Fibroblast of the aortic adventitia (primary cell): ENCODE measurements around the genes LMCD1 and OXTR.

GRCh38 chr3:5021635-5022104 is 42.4 kb downstream of the BHLHE40 start:
- CAGE, long polyA plus RNA = no peak

DNA sequence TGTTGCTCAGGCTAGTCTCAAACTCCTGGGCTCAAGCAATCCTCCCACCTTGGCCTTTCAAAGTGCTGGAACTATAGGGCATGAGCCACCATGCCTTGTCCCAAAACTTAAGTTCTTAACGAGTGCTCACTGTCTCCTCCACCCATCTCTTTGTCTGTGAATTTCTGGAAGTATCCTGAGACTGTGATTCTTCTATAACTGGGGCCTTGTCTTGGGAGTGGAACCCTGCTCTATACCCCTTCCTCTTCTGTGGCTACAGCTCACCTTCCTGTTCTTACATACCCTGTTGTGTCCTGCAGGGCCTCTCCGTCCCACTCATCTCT is 66.9 kb upstream of the ARL8B start:
- CAGE, long polyA plus RNA = no peak

DNA sequence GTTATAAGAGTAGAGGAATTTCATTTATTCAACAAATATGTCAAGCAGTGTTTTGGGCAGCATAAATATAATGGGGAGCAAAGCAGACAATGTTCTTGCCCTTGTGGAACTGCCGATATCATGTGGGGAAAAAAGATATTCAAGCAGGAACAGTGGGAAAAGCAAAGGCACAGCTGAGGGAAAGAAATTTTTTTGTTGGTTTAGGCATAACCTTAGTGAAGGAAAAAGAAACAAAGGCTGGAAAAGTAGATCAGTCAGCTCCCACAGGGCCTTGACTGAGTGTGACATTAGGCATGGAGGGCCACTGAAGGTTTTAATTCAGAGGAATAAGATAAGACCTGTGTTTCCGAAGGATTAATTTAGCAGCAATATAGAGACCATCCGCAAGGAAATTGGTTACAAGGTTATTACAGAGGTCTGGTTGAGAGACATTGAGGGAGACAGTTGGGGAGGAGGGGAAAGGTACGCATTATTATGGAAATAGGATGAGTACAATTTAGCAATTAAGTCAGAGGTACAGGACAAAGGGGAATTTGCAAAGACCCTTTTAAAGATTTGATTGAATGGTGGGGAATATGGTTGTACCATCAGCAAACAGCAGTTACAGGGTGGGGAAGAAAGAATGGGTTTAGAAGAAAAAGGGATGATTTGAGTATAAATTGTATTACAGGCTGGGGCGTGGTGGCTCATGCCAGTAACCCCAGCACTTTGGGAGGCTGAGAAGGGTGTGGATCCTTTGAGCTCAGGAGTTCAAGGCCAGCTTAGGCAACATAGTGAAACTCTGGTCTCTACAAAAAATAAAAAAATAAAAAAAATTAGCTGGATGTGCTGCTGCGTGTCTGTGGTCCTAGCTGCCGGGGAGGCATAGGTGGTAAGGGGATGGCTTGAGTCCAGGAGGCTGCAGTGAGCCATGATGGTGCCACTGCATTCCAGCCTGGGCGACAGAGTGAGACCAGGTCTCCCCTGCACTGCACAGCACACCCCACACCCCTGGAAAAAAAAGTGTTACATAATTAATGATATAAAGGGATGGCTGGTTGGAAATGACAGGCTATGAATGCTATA is 11.2 kb downstream of the ARL8B start:
- CAGE, long polyA plus RNA = no peak

- CAGE, long polyA plus RNA = no peak
Observed at GRCh38 chr3:5187986-5188957, 765 bp downstream of the EDEM1 start.

GRCh38 chr3:5196947-5198273 is 9.9 kb downstream of the EDEM1 start:
- CAGE, long polyA plus RNA = no peak

GRCh38 chr3:5699810-5700207 is 512.3 kb downstream of the EDEM1 start:
- CAGE, long polyA plus RNA = no peak

DNA sequence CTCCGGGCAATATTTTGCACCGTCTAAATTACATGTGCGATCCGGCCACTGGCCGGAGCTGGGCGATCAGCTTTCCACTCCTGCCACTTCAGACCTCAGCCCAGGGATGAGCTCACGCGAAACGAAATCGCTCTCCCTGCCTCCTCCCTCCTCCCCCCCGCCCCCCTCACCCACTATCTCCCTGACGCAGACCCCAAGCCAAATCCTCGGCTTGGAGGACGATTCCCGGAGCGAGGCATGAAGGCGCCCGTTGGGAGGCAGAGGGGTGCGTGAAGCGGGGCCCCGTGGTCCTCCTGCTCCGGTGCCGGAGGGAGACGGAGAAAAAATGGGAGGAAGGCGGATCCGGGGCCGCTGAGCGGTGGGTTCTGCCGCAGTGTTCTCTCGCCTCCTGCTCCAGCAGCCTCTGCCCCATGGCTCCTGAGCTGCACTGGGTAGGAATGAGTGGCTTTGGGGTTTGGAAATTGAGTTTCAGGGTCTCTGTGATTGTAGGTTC is 1.7 kb downstream of the GRM7 start:
- CAGE, long polyA plus RNA = no peak

GRCh38 chr3:8483138-8483910 is 18.3 kb upstream of the LMCD1 start:
- CAGE, long polyA plus RNA = no peak

- CAGE, long polyA plus RNA = no peak
Observed at GRCh38 chr3:8501239-8502226, at the start of gene LMCD1. TSS of gene LMCD1 (plus strand) at chr3:8501823.

- CAGE, long polyA plus RNA = no peak
Observed at GRCh38 chr3:8561554-8561880, 59.9 kb downstream of the LMCD1 start.

DNA sequence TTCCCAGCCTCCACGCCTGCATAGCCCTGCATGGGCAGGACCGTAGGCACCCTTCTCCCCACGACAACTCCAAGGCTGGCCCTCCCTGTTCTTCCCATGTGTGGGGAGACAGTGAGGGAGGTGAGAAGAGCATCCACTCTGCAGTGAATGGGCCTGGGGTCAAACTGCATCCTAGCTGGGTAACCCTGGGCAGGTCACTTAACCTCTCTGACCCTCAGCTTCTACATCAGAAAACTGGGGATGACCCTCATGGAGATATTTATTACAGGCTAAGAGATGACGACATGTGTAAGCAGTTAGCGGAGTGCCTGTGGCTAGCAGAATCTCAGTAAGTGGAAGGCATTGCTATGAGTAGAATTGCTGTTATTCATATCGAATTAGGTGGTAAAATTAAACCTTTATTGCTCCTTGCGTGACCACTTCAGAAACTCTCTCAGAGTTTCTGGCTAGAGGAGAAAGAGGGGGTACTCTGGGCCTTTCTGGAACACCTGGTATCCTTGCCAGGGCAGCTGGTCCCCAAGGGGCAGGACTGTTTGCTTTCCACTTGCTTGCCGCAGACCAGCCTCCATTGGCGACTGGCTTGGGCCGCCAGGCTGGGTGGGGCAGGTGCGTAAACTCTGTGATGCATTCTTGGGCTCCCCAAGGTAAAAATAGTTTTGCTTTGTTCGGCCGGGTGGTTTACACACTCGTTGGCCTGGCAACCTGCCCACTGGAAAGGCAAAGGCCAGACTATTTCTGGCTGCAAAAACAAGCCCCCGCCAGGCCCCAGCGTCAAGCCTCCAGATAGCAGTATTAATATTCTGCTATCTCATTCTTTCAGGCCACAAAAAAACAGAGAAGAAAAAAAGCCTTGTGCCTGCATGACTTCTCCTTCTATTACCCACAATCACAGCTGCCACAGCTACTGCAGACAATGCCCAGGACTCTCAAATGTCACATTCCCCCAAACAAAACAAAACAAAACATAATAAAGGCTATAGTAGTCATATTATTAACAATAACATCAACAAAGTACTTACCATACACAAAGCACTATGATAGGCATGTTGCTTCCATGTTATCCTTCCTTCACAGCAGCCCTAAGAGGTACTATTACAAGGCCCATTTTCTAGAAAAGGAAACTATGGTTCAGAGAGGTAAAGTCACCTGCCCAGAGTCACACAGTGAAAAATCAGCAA is 13.7 kb upstream of the SSUH2 start:
- CAGE, long polyA plus RNA = no peak

- CAGE, long polyA plus RNA = no peak
Observed at GRCh38 chr3:8677285-8678101, 32.9 kb upstream of the SSUH2 start.

- CAGE, long polyA plus RNA = no peak
Observed at GRCh38 chr3:8679761-8680499, 35.3 kb upstream of the SSUH2 start.

GRCh38 chr3:8768651-8769296 is 639 bp downstream of the OXTR start:
- CAGE, long polyA plus RNA = no peak

- CAGE, long polyA plus RNA = no peak
Observed at GRCh38 chr3:8769328-8770214, at the start of gene OXTR. TSS of gene OXTR (minus strand) at chr3:8769613.

- CAGE, long polyA plus RNA = no peak
Observed at GRCh38 chr3:9316670-9317469, 46.0 kb upstream of the THUMPD3 start.

DNA sequence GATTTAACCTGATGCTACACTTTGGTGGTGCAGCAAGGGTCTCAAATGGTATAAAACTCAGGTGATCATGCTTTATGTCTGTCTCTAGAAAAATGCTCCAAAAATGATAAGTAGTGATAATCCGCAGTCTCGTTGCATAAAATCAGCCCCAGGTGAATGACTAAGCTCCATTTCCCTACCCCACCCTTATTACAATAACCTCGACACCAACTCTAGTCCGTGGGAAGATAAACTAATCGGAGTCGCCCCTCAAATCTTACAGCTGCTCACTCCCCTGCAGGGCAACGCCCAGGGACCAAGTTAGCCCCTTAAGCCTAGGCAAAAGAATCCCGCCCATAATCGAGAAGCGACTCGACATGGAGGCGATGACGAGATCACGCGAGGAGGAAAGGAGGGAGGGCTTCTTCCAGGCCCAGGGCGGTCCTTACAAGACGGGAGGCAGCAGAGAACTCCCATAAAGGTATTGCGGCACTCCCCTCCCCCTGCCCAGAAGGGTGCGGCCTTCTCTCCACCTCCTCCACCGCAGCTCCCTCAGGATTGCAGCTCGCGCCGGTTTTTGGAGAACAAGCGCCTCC is 1.4 kb upstream of the SETD5 start:
- CAGE, long polyA plus RNA = no peak

- CAGE, long polyA plus RNA = no peak
Observed at GRCh38 chr3:9399566-9400532, 2.4 kb downstream of the SETD5 start.

- CAGE, long polyA plus RNA = no peak
Observed at GRCh38 chr3:9458086-9459461, 61.2 kb downstream of the SETD5 start.

- CAGE, long polyA plus RNA = no peak
Observed at GRCh38 chr3:9470073-9470544, 72.7 kb downstream of the SETD5 start.